Hair follicular keratinocyte (primary cell): ENCODE measurements around the genes SLC35G6 and TNFSF12.

DNA sequence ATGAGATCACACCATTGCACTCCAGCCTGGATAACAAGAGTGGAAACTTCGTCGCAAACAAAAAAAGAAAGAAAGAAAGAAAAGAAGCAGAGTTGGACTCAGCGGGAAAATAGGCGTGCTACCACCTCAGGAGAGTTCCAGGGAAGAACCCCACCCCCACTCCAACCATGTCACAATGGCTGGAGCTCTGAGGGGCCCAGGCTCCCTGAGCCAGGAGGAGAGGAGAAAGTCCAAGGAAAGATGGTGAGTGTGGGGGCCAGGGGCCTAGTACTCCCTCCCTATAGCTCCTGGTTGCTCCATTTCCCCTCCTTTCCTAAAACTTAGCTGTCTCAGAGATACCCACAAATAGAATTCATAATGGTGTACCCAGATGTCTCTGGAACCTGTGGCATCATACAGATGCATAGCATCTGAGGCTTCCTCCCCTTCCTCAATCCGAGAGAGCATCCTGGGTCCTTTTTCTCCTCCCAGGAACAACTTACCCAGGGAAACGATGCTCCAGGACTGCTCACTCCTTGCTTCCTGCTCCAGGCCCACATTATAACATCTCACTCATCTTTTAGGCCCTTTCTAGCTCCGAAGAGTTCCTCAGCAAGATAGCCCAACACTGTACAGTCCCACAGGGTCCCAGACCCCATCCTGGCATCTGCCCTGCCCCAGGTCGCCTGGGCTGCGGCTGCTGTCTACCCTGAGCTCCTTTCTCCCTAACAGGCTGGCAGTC lies at the start of gene SLC35G6:
SLC35G6 (plus strand) TSS at position 170 of the 721 bp plus-strand sequence.
- RAMPAGE, long total RNA: no peak

DNA sequence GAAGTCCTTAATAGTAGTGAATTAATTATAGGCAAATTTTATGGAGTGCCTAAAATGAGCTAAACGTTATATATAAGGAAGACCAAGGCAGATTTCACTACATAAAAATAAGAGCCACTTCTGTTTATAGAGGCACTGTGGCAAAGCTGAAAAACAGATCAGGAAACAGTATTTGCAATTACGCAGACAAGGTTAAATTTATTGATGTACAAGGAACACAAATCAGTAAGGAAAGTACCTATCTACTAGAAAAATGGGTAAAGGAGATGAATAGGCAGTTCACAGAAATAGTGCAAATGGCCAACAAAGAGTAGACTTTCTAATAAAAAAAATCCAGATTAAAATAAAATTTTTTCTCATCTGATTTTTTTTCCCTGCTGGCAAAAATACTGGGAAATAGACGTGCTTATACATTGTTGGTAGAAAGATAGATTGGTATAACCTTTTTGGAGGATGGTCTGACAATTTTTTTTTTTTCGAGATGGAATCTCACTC lies 5.4 kb downstream of the SLC35G6 start:
- RAMPAGE, long total RNA: no peak

- RAMPAGE, long total RNA: no peak
Observed at GRCh38 chr17:7510533-7511383, 29.5 kb downstream of the SLC35G6 start.

DNA sequence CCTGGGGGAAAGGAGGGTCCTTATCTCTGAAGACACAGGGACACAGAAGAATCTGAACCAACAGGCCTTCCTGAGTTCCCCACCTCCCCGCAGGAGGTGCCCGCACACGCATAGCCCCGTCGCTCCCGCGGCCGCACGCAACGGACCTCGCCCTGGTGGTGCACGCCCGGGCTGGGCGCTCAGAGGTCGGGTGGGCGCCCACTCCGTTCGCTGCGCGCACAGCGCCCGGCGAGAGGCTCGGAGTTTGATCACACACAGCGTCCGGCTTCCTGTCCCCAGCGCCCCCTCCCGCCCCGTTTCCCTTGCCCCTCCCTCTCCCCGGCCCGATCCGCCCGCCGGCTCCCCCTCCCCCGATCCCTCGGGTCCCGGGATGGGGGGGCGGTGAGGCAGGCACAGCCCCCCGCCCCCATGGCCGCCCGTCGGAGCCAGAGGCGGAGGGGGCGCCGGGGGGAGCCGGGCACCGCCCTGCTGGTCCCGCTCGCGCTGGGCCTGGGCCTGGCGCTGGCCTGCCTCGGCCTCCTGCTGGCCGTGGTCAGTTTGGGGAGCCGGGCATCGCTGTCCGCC lies at the start of gene TNFSF12:
TNFSF12 (plus strand) TSS at position 313 of the 564 bp plus-strand sequence.
- RAMPAGE, long total RNA: no peak

DNA sequence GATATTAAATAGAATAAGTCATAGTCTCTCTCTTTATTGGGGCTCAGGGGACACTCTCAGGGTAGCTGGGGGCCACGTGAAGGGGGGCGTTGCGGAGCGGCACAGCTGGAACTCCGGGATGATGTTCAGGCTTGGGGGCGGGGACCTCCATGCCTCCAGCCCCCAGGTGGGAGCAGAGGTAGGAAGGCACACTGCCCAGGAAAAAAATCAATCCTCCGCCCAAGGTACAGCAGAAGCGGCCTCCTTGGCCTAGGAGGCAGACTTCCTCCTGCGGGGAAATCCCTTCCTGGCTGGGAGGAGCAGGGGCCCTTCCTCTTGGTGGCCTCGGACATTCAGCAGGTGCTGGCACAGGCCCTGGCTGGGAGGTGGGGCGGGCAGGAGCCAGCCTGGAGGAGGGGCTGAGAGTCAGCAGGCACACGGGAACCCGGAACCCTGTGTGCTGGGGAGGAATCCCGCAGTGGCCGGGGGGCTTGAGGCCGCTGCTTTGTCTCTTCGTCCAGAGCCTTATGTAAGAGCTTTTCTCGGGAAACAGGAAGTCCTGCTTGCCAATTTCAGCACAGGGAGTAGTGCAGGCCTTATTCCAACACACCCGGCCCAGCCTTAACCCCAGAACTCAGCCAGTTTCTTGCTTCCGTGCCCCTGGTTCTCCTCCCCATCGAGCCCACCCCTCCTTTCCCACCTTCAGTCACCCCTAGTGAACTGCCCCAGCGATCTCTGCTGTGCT lies 520 bp upstream of the TNFSF13 start:
- RAMPAGE, long total RNA: no peak

DNA sequence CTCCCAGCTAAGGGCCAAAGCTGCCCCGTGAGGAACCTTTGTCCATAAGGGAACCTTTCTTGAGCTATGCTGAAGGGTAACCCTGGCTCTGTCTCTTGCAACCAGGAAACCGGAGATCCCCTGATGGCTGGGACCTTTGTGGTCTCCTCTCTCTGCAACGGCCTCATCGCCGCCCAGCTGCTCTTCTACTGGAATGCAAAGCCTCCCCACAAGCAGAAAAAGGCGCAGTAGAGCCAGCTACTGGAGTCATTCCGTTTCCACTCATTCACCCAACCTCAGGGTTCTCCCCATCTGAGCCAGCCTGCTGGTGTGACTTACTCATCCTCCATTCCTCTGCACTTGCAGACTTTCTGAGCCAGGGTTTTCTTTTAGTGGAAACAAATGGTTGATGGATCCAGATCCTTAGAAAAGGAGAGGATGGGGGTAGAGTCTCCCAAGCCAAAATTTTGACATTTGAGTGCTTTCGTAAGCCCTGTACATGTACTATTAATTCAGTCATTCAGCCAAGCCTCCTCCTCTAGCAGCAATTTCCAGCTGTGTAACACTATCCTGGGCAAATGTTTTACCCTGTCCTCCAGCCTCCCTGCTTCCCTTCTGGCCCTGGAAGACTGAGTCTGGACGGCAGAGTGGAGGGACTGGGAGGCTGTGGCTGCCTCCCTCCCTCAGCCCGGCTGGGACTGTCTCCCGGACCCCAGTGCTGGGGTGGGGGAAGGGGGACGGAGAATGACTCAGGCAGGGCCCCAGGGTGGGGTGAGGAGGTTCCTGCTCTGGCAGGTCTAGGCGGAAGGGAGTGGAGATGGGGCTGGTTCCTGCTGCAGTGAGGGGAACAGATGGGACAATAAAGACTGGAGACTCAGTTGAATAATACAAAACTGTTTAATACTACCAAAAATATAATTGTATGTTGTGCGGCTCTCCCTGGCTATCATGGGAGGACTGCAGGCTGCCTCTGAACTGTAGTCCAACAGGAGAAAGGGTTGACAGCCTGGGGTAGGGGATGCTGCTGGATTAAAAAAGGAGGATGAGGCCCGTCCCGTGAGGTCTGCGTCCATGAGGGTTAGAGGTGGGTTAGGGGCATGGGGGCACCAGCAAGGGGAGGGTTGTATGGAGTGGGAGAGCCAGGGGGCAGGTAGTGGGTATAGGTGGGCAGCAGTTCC lies 2.2 kb downstream of the SOX15 start:
- RAMPAGE, long total RNA: no peak

DNA sequence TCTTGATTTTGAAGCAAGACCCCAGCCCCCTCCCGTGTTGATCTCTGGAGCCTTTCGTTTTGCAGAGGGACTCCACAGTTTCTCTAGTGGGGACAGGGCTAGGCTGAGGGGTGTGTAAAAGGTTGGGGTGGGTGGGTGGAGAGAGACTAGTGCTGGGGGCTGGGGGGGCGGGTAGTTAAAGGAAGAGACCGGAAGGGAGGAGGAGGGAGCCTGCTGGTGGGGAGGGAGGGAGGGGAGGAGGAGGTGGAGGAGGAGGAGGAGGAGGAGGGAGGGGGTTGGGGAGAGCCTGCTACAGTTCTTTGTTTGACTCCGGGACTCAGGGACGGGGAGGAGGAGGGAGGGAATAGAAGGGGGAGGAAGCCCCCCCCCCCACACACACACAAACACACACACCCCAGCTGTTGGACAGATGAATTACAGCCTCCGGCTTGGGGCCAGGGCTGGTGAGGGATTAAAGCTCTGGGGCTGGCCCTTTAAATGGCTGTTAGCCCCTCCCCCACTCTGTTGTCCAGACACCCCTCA lies 4.1 kb downstream of the KDM6B start:
- RAMPAGE, long total RNA: no peak

- RAMPAGE, long total RNA: no peak
Observed at GRCh38 chr17:7861485-7862320, 3.9 kb downstream of the CYB5D1 start.

DNA sequence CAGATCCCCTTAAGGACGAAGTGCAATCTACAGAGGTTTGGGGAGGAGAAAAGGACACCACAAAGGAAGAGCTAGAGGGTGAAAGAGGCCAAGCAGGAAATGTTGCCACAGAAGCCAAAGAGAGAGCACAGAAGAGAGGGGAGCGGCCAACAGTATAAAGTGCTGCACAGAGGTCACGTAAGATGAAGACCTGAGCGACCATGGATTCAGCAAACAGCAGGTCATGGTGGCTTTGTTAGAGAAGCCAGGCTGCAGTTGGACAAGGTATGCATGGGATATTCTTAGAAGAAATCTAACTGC lies 10.3 kb downstream of the CYB5D1 start:
- RAMPAGE, long total RNA: no peak

GRCh38 chr17:7887993-7888594 lies 495 bp upstream of the CHD3 start:
- RAMPAGE, long total RNA: no peak

DNA sequence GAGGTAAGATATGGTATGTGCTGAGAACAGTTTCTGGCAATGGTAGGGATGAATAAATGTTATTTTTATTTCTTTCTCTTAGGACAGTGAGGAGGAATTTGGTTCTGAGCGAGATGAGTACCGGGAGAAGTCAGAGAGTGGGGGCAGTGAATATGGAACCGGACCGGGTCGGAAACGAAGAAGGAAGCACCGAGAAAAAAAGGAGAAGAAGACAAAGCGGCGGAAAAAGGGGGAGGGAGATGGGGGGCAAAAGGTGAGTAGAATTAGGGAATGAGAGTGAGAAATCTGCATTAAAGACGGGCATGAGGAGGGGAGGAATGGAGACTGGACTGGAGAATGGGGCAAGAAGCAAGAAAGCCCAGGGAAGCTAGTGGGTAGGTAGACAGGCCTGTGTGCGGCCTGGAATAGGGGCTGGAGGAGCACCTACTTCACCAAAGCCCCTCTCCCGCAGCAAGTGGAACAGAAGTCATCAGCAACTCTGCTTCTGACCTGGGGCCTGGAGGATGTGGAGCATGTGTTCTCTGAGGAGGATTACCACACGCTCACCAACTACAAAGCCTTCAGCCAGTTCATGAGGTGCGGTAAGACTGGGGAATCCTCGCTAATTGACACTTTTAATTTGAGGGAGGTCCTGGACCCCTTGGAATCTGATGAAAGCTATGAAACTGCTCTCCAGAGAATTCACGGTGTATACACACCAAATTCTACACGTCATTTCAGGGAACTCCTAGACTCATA lies 2.1 kb downstream of the CHD3 start:
- RAMPAGE, long total RNA: no peak

- RAMPAGE, long total RNA: no peak
Observed at GRCh38 chr17:7897836-7898134, 9.2 kb downstream of the CHD3 start.

DNA sequence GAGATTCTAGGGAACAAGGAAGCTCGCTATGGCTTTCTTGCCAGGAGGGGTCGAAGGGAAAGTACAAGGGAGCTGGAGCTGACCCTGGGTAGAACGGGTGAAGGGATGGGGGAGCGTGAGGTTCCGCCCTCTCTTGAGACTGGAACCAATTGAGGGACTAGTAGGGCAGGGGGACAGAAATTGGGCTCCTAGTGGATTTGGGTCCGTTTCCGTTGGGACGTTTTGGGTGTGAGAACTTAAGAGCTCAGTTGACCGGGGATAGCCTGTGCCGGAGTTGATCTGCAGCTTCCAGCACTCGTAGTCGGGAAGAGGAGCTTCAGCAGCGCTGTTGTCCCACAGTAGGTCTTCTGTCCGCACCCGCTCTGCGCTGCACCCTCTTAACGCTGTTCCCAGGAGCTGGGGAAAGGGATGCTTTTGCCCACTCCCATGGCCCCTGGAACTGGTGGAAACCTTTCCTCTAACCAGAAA lies 491 bp downstream of the CNTROB start:
- RAMPAGE, long total RNA: no peak

GRCh38 chr17:8039241-8039889 lies 506 bp downstream of the ALOX15B start:
- RAMPAGE, long total RNA: no peak

GRCh38 chr17:8118743-8119007 lies 361 bp upstream of the ALOXE3 start:
- RAMPAGE, long total RNA: no peak

DNA sequence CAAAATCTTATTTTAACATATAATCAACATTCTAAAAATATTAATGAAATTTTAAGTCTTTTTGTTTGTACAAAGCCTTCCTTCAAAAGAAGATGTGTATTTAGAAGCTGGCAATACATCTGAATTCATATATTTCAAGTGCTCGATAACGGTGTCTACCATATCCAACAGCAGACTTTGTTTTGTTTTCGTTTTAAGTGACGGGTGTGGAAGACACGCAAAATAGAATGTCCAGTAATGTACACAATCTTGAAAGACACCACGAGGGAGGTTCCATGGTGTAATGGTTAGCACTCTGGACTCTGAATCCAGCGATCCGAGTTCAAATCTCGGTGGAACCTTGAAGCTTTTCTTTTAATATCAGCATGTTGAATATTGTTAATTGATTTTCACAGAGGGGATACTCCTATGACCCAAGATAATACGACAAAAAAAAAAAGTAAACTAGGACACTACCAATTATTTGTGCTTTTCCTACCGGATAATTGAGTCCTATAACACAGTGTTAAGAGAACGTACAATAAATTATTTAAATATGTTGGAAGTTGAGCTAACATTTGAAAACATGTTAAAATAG lies 1.3 kb upstream of the ALOXE3 start:
- RAMPAGE, long total RNA: no peak

DNA sequence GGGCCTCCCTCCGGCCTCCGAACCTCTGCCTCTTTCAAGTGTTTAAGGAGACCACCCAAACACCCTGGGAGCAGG lies 3.6 kb upstream of the PER1 start:
- RAMPAGE, long total RNA: no peak

- RAMPAGE, long total RNA: no peak
Observed at GRCh38 chr17:8185782-8186562, 4.0 kb downstream of the BORCS6 start.

GRCh38 chr17:8221706-8222793 lies 11.7 kb upstream of the AURKB start:
- RAMPAGE, long total RNA: no peak

GRCh38 chr17:8223736-8224141 lies 13.4 kb upstream of the AURKB start:
- RAMPAGE, long total RNA: no peak